ENCODE results near the gene GNPDA1.

GRCh38 chr5:142012918-142013228 lies at the start of gene GNPDA1:
TSS of gene GNPDA1 (minus strand) at chr5:142013027.
- PRO-cap = bidirectional peak, plus-strand start at chr5:142013161, minus-strand start at chr5:142012992

DNA sequence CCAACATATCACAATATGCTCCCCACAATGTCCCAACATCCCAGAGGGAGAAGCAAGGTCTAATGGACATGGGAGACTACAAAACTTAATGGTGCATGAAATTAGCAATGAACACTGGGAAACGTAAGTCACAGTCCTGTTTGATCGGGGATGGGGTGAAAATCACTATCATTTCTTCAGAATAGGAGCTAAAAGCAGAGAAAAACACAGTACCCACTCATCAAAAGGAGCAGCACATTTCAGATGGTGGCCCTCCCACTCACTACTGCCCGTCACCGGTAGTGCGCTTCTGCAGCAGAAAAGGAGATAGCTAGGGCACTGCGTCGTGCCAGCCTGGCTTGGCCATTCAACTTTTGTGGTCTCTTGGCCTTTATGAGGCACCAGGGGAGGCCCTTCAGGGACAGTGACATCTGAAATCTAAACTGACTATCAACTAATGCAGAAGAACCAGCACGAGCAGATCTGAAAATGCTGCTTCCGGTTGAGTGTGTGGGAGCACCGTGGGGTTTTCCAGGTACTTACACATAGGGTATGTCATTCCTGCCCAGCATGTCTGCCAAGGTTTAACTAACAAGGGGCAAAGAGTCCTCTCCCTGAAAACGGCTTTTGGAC lies 20.4 kb upstream of the NDFIP1 start:
- PRO-cap = no peak

DNA sequence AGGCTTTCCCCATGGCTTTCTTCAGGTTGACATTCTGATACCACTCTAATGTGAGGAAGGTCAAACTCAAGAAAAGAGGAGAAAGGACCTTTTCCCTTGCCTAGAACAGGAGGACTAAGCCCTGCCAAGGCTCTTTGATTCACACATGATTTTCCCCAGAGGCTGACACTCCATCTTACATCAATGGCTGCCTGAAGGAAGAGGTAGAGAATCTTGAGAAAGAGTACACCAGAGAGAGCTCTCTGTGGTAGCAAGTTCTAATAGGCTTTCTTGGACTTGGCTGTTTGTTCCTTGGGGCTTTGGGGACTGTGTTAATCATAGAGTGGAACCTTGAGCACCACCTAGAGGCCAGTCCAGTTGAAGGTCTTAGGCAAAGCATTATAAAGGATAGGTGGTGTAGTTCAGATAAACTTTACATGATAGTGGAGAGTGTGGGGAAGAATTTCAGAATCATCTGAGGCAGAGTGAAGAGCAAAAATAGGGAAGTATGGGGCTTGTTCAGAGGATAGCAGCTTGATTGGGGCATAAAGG lies 36.7 kb downstream of the NDFIP1 start:
- PRO-cap = no peak

DNA sequence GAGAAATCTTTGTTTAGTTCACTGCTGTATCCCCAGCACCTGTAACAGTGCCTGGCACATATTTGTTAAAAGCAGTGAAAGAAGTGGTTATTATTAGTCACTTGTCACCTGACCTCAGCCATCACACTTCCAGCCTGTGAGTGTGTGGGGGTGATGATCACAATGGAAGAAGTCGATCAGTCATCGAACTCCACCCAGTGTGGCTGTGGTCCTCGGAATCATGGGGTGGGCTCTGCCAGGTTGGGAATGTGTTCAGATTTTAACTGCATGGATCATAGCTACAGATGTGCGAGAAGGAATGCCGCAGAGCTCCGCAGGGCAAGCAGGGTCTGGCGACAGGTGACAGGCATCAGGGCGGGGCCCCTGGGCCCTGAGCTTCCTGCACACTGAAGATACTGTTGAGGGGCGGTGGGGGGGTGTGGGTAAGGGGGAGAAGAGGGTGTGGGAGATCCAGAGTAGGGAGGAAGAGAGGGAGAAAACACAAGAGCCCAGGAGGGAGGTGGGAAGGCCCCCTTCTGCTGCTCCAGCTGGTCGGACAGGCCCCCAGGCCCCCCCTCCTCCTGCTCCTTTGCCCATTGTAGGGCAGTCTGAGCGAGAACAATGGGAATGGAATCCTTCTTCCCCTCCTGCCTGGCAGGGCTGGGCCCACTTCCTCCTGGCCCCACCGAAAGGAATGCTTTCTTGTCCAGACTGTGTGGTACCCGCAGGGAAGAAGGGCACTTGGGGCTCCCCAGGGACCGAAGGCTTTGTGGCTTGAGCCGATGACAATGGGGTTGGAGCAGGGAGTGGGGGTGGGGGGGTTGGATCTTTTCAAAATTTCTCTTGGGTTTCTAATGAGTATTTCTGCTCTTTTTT lies 89.5 kb downstream of the SPRY4 start:
- PRO-cap = no peak

DNA sequence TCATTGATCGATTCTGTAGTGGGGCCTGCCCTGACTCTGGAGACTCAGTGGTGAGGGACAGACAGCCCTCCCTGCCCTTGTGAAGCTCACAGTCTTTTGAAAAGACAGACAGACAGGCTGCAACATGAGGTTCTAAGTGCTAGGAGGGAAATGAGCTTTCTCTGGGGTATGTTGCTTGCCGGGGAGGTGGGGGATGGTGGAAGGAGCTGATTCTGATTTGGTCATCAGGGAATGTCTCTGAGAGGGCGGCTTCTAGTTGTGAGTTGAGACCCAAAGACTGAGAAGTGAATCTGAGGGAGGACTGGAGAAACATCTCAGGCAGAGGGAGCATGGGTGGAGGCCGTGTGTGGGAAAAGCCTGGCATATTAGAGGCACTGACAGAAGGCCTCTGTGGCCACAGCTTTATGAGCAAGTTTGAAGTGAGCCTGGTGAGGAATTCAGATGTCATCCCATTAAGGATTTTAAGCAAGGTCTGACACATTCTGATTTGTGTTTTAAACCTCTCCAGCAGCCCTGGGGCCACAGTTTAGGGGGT lies 2.7 kb upstream of the SPRY4 start:
- PRO-cap = no peak

DNA sequence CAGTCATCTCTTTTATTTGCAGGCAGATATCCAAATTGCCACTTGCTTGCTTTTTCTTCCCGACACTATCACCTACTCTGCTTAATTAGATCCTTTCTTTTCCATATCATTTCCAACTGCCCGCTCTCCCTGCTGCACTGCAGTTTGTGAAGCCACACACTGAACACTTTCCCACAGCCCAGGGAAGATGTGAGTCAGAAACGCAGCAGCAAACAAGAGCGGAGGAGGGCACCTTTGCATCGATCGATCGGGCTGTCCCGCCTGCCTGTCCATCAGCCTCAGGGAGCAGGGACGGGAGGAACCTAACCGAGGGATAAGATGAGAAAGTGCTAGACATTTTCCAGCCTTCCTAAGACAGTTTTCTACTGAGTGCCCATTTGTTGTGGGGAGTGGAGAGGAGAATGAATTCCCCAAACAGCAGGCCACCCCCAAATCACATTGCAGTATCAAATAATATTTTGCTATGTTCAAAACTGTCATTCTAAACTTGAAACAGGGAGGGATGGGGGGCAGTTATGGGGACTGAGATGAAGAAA lies 36.0 kb upstream of the SPRY4 start:
- PRO-cap = unidirectional peak, minus-strand start at position 146 of the sequence

DNA sequence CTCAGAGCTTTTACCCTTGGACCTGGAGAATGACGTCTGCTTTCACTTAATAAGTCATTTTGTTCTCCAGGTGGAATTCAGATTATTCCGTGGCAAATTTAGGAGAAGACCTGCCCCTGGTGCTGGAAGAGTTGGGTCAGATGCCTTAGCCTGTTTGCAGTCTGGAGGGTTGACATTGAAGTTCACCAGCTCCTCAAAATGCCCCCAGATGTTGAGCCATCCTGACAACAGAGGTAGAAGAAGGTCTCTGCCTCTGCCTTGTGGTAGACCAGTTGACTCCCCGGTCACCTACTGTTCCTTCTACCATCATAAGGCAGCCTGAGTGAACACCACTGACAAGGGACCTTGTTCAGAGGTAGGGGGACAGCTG lies 176.5 kb downstream of the FGF1 start:
- PRO-cap = no peak

GRCh38 chr5:142620890-142621497 lies 64.9 kb downstream of the FGF1 start:
- PRO-cap = no peak

GRCh38 chr5:142643999-142644428 lies 41.9 kb downstream of the FGF1 start:
- PRO-cap = no peak

GRCh38 chr5:142684280-142685335 lies 1.3 kb downstream of the FGF1 start:
- PRO-cap = no peak

DNA sequence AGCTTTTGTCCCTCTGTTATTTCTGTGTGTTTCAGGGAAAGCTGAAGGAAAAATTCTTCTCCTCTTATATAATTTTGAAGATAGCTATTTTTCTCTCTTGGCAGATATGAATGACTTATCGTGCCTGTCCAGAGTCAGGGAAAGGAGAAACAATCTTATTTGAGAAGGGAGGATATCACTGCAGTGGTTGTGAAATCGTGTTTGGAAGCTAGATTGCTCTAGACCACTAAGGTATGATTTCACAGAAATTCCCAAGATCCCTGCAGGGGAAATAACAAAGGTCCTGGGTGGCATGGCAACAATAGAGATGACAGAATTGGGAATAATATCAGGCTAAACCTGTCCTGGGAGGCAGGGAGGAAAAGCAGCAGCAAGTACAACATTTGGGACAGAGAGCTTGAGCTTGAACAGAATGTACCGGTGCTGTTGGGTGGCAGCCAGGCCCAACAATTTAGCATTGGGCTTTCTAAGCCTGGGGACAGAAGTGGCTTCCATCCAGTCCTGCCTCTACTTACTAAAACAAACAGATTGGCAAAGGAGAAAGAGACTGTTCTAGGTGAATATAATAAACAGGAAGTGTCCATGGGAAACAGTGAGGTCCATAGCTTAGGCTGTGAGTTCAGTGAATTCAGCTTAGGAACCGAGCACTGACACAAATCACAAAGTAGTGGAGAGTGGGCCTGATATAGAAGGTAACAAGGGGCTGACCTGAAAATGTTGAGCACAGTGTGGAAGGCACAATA lies 17.0 kb upstream of the ARHGAP26 start:
- PRO-cap = no peak

GRCh38 chr5:142894056-142894659 lies 124.0 kb downstream of the ARHGAP26 start:
- PRO-cap = no peak

DNA sequence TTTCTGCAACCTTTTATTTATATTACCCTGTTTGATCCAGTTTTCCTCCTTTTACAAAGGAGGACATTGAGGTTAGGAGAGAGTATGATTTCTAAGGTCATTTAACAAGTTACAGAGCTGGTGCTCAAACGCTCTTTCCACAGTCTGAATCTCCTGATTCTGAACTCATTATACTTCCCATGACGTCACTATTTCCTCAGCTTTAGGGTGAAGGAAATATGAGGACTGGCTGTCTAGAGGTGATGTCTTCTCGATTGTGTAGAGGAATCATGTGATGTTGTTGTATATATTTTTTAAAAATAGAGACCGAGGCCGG lies 139.9 kb downstream of the ARHGAP26 start:
- PRO-cap = no peak

DNA sequence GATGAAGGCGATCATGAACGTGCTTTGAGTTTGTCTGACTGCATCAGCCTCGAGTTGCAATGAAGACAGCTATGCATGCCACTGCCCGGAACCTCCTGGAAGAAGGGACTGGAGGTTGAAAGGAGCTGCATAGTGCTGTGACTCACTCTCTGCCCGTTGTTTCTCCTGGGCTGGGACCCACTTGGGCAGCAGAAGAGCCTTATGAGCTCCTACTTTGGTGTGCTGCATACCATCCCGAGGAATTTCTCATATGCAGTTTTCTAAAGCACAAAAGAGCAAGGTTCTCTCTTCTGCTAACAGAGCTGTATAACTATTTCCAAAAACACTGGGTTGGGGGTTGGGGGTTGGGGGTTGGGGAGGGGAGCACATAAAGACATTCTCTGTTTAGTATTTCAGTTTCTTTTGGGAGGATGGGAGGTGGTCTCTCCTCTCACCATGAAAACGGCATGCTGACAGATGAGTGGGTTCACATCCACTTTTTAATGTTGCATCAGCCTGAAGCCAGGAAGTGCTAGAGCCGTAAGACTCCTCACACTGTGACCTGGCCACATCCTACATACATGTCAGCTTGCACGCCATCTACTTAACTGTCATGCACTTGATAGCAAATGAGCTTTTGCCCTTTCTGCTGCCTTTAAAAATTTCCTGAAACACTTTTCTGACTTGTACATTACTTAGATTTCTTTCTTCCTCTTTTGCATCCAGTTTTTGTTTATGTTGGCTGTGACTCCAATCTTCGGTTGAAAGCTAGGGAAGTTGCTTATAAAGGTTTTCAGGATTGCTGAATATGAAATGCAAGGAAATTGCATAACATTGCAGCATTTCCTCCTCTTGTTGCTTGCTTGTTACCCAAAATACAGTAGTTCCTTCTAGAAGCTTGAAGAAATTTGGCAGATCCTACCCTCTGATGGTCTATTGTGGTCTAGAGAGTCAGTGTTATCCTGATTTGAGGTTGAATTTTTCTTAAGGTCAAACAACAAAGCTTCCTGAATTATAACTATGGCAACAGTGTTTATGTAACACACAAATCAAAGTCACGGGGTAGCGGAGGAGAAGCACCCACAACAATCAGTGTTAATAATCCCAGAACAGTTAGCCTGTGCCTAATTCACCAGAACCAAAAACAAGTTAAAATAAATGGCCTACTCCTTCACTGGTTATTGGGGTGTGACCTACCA lies 232.3 kb downstream of the ARHGAP26 start:
- PRO-cap = no peak

DNA sequence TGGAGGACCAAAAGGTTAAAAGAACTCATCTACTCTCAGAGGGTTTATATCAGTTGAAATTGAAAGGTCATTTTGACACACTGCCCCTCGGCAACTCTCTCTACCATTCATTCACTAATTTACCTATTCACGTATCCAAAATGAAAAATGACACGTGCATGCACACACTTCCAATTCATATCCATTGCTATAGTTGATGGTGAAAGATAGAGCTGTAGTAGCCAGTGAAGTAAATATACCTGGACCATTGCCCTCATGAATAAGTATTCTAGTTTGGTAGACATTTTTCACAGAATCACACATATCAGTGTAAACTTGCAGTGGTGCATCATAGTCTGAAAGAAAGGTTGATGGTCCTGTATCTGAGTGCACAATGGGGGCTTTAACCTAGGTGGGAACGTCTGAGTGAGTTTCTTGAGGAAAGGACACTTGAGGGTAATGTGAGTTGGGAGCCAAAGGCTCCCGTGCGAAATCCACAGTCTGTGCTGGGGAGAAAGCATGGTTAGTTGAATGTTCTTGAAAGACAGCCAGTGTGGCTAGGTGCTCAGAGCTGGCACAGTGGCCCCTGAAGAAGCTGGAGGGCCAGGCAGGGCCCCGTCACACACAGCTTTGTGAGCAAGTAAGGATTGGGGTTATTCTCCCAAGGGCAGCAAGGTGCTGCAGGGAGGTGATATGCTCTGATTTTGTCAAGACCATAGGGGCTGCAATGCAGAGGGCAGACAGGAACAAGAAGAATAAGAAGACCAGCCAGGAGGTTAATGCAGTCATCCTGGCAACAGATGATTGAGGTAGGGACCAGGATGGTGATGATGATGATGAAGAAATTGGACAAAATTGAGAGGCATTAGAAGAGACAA lies 260.7 kb downstream of the ARHGAP26 start:
- PRO-cap = no peak

DNA sequence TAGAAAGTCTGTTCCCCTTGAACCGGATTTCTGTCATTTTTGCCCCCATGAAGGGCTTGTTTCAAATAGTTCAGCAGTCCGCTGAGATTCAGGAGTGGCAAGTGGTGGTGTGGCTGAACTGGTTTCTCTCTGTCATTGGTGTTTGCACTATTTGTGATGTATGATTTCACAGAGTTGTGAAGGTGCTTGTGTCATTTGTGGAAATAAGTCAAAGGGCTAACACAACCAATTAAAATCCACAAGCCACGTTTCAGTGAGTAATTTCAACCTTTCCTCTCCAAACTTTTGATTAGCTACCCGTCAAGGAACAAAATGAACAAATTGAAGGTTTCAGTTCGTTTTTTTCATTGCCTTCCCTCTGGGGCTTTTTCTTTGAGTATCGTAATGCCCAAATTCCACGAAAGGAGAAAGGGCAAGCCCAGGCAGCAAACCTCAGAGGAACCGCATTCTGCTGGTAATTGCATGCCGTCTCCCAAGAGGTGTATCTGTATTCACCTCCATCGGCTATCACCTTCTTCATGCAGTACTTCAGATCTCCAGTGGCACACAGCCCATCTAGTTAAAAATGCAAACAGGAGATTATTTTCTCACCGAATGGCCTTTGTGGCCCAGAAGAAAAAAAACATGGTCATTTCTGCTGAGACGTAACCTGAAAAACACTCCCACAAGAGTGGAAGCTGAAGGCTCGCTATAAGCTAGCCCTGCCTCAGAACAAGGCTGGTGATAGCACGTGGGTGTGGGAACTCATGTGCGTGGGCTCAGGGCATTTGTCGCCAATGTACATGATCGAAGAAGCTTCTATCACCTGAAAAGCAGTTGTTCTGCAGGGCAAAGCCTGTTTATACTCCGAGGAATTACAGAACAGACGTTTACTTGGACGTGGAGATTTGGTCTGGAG lies 197.1 kb downstream of the NR3C1 start:
- PRO-cap = no peak

DNA sequence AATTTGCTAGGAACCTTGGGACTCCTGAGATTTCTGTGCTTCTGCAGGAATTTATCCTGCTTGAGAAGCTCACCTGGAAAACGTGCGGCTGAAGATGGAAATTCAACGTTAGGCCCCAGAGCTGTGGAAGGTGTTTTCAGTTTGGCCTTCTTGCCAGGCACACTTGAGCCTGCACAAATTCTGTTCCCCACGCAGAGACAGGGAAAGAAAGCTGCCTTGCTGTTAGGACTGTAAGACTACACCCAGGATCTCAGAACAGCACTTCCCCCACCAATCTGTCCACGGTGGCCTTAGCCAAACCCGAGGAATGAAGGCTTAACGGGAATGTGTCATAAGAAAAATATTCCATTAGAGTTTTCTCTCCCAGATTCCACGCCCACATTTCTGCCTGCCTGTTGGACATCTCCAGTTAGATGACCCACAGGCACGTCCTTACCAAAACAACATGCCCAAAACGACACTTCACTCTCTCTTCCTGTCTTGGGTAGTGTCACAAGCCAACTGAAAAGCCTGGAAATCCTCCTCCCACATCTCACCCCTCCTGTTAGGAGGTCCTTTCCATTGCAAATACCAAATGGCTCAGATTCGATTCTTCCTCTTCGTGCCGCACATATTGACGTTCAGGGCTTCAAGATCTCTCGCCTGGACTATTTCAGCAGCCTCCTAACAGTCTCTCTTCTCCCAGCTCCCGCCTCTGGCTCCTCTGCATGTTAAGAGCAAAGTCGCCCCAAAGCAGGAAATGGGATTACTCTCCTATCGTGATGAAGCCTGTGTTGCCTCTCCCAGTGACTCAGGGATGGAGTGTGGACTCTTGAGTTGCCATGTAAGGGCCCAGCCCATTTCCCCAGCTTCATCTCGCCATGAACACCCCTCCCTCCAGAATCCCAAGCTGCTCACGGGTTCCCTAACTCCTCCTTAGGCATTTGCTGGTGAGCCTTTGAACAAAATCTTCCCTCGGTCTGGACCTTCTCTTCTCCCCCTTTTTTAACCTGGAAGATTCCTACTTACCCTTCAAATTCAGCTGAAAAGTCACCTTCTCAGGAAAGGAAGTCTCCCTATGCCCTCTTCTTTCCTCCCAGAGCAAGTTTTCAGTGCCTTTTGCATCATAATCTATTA lies 159.3 kb downstream of the NR3C1 start:
- PRO-cap = no peak

- PRO-cap = no peak
Measured at GRCh38 chr5:143347831-143348180, 55.7 kb downstream of the NR3C1 start.

DNA sequence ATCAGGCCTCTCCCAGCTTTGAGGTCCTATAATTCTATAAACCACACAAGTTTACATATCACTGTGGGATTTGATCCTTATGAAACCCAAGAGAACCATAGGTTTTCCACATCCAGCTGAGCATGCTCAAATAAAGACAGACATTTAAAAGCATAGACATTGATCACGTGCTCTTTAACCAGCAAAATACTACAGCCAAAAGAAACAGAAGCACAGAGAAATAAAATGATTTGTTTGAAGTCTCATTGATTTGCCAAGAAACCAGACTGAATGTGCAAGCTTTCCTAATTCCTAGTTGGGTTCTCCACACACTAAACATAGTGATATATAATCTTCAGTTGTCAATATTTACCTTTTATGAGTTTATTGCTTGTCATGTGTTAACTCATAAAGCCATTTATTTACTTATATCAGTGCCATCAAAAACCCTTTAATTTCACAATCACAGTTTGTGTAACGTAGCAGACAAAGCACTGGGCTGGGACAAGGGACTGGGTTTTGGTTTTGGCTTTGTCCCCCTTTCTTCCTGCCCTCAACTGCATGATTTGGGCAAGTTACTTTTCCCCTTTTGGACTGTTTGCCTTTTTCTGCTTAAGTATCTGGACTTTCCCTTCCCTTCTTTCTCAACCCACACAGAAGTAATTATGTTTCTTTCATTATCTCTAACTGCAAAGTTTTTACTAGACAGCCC lies 14.5 kb upstream of the NR3C1 start:
- PRO-cap = no peak

DNA sequence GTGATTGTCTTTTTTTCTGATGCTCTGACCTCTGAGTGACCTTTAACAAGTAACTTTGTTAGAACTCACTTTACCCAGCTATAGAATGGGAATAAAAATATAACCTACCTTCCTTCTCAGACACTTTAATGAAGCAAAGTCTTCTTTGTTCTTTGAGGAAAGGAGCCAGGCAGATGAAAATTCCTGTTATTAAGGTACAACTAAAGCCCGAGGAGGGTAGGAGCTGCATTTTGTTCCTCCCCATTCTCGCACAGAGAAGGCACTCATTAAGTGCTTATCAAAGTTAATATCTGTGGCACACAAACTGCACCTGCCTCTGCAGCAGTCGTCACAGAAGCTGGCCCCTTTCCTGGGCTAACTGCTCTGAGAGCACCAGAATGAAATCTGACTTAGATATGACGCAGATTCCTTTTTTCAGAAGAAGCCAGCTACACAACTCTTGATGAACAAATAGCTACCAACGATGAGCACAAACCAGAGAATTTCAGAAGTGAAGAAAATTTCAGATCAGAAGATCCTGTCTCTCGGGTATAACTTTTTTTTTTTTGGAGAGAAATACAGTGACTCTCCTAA lies 31.0 kb upstream of the NR3C1 start:
- PRO-cap = unidirectional peak, minus-strand start at position 356 of the sequence